Endothelial cell of umbilical vein (primary cell): Measurements from ENCODE around the genes GIMAP4 and NOS3.

GRCh38 chr7:150402140-150402567, 3.3 kb upstream of the ENSG00000284691 start:
- PRO-cap, result no peak
CAGE:
- cytosol, long polyA minus RNA, result no peak
- cytosol, long polyA plus RNA, result no peak
- long polyA plus RNA, result no peak
- nucleus, long polyA minus RNA, result no peak
- nucleus, long polyA plus RNA, result no peak

DNA sequence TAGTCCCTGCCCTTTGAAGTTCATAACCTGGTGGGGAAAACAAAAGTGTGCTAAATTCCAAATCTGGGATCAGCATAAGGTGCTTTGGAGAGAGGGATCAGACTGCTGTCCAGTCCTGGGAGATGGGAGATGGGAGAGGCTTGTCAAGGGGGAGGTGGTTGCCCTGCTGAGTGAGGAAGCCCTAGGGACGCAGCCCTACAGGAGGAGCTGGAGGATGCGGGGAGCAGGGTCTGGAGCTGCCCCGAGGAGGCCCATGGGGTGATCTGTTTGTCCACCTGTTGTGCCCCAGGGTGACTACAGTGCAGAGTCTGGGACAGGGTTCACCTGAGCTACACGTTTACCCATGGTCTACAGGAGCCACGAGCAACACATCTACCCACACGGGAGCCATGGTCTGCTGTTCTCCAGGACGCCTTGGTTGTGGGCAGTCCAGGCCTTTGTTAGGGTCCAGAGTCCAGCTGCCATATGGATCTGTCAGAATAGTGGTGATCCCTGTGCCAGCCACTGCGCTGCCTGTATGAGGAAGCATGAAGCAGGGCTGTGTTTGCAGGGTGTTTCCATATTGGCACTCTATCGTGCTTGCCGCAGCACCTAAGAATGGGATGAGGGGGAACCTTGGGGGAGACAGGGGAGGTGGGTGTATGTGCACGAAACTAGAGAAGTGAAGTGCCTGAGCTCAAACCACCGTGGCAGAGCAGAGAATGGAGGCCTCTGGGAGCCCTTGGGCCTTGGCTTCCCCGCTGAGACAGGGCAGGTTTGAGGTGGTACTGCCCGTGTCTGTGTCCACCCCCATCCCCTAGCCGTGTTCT, 2.7 kb upstream of the ENSG00000284691 start:
- PRO-cap, result no peak
CAGE:
- cytosol, long polyA minus RNA, result no peak
- cytosol, long polyA plus RNA, result no peak
- long polyA plus RNA, result no peak
- nucleus, long polyA minus RNA, result no peak
- nucleus, long polyA plus RNA, result no peak

DNA sequence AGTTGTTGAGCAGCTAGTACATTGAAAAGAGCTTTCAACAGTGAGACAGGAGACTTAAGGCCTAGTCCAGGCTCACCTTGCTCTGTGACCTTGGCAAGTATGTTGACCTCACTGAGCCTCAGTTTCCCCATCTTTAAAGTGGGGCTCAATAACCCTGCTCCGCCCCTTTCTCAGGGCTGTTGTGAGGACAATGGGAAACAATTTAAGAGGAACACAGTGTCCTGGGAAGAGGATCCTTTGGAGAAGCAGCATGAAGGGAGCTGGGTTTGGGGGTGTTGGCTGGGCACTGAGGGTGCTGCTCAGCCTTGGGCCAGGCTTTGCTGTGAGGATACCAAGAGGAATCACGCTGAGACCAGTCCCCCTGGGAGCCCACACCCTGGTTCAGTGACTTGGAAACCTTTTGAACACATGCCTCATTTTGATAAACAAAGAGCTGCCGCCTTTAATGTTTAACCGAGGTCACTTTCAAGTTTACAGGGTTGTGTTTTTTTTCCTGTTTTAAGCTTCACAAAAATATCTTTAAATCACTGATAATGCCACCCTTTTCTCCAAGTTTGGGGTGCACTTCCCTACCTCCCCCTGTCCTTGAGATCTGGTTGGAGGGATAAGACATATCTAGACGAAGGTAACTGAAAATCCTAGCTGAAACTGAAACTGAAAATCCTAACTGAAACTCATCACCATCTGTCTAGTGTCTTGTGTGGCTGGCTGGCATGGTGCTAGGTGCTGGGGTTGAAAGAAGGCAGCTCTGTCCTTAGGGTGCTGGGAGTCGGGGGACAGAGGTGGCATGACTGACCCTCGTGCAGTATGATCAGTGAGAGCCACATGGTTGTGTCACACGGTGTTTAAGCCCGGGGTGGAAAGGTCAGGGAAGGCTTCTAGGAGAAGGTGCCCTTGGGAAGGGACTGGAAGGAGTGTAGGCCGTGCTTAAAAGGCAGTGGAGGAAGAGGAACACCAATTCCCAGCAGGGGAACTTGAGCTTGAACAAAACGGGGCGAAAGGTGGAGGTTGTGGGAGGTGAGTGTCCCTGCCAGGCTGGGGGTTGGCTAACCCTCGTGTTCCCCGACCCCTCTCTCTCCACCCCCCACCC, 1.3 kb downstream of the ENSG00000284691 start:
- PRO-cap, result no peak
CAGE:
- cytosol, long polyA minus RNA, result no peak
- cytosol, long polyA plus RNA, result no peak
- long polyA plus RNA, result no peak
- nucleus, long polyA minus RNA, result no peak
- nucleus, long polyA plus RNA, result no peak

GRCh38 chr7:150479045-150479535, 28.7 kb downstream of the GIMAP8 start:
- PRO-cap, result no peak
CAGE:
- cytosol, long polyA minus RNA, result no peak
- cytosol, long polyA plus RNA, result no peak
- long polyA plus RNA, result no peak
- nucleus, long polyA minus RNA, result no peak
- nucleus, long polyA plus RNA, result no peak

DNA sequence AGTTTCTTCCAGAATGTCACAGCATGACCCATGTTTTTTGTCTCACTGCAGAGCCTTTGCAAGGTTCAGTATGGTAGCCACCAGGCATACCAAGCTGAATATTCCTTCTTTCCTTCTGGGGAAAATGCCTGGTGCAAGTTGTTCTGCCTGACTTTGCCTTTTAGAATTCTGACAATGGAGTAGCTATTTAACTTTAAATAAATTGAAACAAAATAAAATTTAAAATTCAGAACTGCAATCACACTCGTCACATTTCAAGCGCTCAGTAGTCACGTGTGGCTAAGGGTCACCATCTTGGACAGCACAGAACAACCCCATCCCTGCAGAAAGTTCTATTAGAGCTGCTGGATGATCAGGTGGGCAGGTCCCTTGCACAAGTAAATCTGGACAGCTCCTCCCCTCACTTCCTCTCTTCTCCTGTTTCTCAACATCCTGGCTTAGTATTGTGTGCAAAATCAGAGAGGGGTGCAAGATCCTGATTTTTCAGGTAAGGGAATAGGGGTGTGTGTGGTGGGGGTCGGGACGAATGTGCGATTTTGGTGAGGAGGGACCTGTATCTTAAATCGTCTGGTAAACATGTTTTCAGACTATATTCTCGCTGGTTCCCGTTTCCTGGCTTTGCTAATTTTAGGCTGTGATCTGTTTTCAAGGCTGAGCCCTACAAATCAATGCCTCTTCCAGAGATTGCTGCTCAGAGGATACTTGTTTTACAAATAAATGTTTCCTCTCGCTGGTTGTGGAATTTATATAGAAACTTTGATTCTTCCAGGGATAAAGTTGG, at the start of gene GIMAP4:
GIMAP4 (plus strand) TSS at position 440 of the 781 bp plus-strand sequence.
- PRO-cap, result unidirectional peak, plus-strand start at position 443 of the sequence
CAGE:
- cytosol, long polyA minus RNA, result start-site peak on the plus strand centred at position 445 of the sequence, 53 bp wide, 2,480 reads
- cytosol, long polyA plus RNA, result start-site peak on the plus strand centred at position 443 of the sequence, 57 bp wide, 4,842 and 4,097 reads in 2 replicates
- long polyA plus RNA, result start-site peak on the plus strand centred at position 445 of the sequence, 52 bp wide, 2,709 and 4,069 reads in 2 replicates
- nucleus, long polyA minus RNA, result start-site peak on the plus strand centred at position 455 of the sequence, 33 bp wide, 1,225 reads
- nucleus, long polyA plus RNA, result start-site peak on the plus strand centred at position 441 of the sequence, 60 bp wide, 1,207 and 2,023 reads in 2 replicates

DNA sequence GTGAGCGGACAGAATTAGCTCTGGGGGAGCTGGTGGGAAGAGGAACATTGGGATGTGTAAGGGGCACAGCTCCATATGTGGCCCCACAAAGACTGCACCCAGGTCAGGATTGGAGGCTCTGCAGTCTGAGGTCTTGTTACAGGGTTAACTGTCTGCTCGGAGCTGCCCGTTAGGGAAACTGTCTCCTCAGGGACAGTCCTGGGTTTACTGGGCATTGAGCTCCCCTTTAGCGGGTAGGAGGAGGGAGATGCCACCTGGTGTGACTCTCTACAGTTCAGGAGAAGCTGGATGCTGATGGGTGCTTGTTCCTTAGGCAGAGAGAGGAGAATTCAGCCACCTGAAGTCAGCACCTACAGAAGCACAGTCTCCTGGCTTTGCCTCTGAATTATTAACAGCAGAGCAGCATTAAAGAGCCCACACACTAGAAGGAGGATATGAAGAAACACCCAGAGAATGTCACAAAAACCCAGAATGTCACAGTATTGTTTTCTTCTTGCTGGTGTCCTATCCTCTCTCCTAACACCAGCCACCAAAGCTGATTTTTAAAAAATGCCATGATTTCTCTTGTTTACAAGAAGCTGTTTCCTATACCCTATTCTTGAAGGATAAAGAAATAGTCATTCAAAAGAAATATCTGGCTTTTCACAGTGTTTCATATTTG, 672 bp downstream of the GIMAP4 start:
- PRO-cap, result no peak
CAGE:
- cytosol, long polyA minus RNA, result no peak
- cytosol, long polyA plus RNA, result no peak
- long polyA plus RNA, result no peak
- nucleus, long polyA minus RNA, result no peak
- nucleus, long polyA plus RNA, result no peak

DNA sequence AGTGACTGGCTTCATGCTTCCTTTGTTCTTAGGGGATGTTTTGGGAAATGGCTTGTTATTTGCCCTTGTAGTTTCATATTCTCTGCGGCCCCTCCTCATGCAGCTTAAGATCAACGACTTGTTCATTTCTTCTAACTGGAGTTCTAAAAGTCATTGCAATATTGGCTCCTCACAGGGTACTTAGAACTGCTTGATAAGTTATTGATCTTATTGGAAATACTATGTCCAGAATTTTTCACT, 8.5 kb upstream of the GIMAP2 start:
- PRO-cap, result no peak
CAGE:
- cytosol, long polyA minus RNA, result no peak
- cytosol, long polyA plus RNA, result no peak
- long polyA plus RNA, result no peak
- nucleus, long polyA minus RNA, result no peak
- nucleus, long polyA plus RNA, result no peak

- PRO-cap, result no peak
CAGE:
- cytosol, long polyA minus RNA, result no peak
- cytosol, long polyA plus RNA, result no peak
- long polyA plus RNA, result no peak
- nucleus, long polyA minus RNA, result no peak
- nucleus, long polyA plus RNA, result no peak
Observed at GRCh38 chr7:150751633-150752088, 14.4 kb downstream of the GIMAP5 start.

GRCh38 chr7:150781872-150782422, 18.2 kb downstream of the TMEM176B start:
- PRO-cap, result no peak
CAGE:
- cytosol, long polyA minus RNA, result no peak
- cytosol, long polyA plus RNA, result no peak
- long polyA plus RNA, result no peak
- nucleus, long polyA minus RNA, result no peak
- nucleus, long polyA plus RNA, result no peak

DNA sequence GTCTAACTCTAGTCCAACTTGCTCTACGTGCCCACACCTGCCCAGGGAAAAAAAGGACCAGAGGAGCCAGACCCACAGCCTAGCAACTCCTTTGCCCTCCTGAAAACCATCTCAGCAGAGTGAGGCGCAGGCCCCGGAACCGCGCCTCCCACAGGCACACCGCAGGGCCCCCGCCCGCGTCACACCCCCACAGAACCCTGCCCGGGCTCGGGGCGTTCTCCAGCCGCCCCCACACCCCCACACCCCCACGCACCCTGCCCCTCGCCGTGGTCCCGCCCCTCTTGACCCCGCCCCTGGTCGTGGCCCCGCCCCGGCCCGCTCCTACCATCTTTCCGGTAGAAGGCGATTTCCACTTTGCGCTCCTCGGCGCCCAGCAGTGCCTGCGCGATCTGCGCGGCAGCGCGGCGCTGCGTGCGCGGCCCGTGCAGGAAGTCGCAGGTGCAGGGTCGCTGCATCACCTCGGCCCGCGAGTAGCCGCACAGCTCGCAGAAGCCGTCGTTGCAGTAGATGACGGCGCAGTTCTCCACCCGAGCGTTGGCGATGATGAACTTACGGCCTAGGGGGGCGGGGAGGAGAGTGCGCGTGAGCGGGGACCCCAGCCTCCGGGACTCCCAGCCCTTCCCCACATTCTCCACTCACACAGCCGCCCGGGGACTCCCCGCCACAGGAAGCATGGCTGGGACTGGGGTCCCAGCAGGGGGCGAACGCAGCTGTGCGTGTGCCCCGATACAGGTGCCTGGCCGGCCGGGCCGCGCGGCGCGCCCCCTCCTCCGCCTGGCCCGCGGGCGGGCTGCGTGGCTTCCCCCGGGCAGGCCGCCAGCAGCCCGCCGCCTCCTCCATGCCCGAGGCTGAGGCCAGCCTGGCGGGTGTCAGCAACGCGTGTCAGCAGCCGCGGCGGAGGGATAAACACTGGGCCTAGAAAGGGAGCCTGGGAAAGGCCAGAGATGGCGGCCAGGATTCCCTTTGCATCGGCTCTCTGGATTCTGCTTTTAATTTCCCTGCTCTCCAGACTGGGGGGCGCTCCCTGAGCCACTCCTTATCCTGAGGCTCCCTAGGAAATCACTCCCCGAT, 3.4 kb downstream of the KCNH2 start:
- PRO-cap, result no peak
CAGE:
- cytosol, long polyA minus RNA, result no peak
- cytosol, long polyA plus RNA, result no peak
- long polyA plus RNA, result no peak
- nucleus, long polyA minus RNA, result no peak
- nucleus, long polyA plus RNA, result no peak

GRCh38 chr7:150990524-150991391, at the start of gene NOS3:
Gene NOS3 (plus strand): TSS chr7:150991017.
- PRO-cap, result no peak
CAGE:
- cytosol, long polyA minus RNA, result no peak
- cytosol, long polyA plus RNA, result no peak
- long polyA plus RNA, result no peak
- nucleus, long polyA minus RNA, result no peak
- nucleus, long polyA plus RNA, result no peak

DNA sequence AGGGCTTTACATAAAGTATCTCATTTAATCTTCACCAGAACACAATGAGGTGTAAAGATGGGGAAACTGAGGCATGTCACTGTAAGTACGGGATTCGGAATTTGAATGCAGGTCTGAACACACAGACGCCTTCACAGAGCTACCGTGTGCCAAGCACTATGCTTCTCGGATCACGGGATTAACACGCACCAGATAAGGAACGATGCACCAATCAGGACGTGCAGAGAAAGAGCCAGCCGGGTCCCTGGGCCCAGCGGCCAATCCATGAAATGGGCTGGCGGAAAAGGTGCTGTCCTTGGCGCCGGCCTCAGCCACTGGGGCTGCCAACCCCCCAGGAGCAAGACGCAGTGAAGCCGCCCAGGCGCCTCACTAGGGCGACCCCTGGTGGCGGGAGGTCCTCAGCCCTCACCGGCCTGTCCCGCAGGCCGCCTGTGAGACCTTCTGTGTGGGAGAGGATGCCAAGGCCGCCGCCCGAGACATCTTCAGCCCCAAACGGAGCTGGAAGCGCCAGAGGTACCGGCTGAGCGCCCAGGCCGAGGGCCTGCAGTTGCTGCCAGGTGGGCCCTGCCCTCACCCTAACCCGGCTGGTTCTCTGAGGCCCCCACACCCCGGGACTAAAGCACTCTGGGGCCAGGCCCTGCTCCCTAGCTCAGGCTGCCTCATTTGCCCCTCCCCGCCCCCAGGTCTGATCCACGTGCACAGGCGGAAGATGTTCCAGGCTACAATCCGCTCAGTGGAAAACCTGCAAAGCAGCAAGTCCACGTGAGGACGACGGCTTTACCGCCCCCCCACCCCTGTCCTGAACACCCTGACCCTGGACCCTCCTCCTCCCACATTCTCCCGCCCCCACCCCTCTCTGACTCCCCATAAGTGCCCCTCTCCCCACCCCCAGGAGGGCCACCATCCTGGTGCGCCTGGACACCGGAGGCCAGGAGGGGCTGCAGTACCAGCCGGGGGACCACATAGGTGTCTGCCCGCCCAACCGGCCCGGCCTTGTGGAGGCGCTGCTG, 15.5 kb downstream of the ATG9B start:
- PRO-cap, result bidirectional peak, plus-strand start at position 408 of the sequence, minus-strand start at position 316 of the sequence
CAGE:
- cytosol, long polyA minus RNA, result no peak
- cytosol, long polyA plus RNA, result no peak
- long polyA plus RNA, result no peak
- nucleus, long polyA minus RNA, result no peak
- nucleus, long polyA plus RNA, result no peak

DNA sequence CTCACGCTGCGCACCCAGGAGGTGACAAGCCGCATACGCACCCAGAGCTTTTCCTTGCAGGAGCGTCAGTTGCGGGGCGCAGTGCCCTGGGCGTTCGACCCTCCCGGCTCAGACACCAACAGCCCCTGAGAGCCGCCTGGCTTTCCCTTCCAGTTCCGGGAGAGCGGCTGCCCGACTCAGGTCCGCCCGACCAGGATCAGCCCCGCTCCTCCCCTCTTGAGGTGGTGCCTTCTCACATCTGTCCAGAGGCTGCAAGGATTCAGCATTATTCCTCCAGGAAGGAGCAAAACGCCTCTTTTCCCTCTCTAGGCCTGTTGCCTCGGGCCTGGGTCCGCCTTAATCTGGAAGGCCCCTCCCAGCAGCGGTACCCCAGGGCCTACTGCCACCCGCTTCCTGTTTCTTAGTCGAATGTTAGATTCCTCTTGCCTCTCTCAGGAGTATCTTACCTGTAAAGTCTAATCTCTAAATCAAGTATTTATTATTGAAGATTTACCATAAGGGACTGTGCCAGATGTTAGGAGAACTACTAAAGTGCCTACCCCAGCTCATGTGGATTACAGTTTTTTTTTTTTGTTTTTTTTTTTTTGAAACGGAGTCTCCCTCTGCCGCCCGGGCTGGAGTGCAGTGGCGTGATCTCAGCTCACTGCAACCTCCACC, 10.1 kb downstream of the ATG9B start:
- PRO-cap, result no peak
CAGE:
- cytosol, long polyA minus RNA, result no peak
- cytosol, long polyA plus RNA, result start-site peak on the plus strand centred at position 449 of the sequence, 163 bp wide, 20 and 111 reads in 2 replicates
- long polyA plus RNA, result no peak
- nucleus, long polyA minus RNA, result no peak
- nucleus, long polyA plus RNA, result no peak

DNA sequence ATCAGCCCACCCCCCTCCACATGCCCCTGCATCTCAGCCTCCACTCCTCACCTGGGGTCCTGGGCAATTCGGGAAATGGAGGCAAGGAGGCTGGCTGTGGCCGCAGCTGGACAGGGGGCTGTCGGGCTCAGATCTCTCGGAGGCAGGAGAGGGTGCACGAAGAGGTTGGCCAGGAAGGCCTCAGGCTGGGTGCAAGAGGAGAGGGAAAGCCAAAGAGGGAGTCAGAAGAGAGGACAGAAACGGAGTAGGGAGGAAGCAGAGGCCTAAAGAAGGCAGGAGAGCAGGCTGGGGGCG, 7.7 kb downstream of the ATG9B start:
- PRO-cap, result no peak
CAGE:
- cytosol, long polyA minus RNA, result no peak
- cytosol, long polyA plus RNA, result no peak
- long polyA plus RNA, result no peak
- nucleus, long polyA minus RNA, result no peak
- nucleus, long polyA plus RNA, result no peak

- PRO-cap, result no peak
CAGE:
- cytosol, long polyA minus RNA, result no peak
- cytosol, long polyA plus RNA, result no peak
- long polyA plus RNA, result no peak
- nucleus, long polyA minus RNA, result no peak
- nucleus, long polyA plus RNA, result no peak
Observed at GRCh38 chr7:151018085-151019074, 5.9 kb downstream of the ATG9B start.

- PRO-cap, result no peak
CAGE:
- cytosol, long polyA minus RNA, result no peak
- cytosol, long polyA plus RNA, result no peak
- long polyA plus RNA, result no peak
- nucleus, long polyA minus RNA, result no peak
- nucleus, long polyA plus RNA, result no peak
Observed at GRCh38 chr7:151026550-151027038, 1.7 kb upstream of the ABCB8 start.

DNA sequence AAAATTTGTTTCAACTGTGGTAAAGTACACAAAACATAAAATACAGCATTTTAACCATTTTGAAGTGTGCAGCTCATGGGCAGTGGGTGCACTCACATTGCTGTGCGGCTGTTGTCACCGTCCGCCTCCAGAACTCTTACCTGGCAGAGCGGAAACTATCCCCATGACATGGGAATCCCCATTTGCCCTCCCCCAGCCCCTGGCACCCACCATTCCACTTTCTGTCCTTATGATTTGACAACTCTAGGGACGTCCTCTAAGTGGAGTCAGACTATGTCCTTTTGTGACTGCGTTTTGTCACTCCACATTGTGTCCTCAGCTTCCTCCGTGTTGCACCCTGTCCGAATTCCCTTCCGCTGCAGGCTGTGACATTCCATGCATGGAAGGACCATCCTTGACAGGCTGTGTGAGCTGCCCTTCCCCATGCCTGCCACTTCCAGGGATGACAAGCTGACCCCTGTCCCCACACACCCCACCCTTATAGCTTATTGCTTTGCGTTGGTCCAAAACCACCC, 8.7 kb downstream of the ABCB8 start:
- PRO-cap, result no peak
CAGE:
- cytosol, long polyA minus RNA, result no peak
- cytosol, long polyA plus RNA, result no peak
- long polyA plus RNA, result no peak
- nucleus, long polyA minus RNA, result no peak
- nucleus, long polyA plus RNA, result no peak

DNA sequence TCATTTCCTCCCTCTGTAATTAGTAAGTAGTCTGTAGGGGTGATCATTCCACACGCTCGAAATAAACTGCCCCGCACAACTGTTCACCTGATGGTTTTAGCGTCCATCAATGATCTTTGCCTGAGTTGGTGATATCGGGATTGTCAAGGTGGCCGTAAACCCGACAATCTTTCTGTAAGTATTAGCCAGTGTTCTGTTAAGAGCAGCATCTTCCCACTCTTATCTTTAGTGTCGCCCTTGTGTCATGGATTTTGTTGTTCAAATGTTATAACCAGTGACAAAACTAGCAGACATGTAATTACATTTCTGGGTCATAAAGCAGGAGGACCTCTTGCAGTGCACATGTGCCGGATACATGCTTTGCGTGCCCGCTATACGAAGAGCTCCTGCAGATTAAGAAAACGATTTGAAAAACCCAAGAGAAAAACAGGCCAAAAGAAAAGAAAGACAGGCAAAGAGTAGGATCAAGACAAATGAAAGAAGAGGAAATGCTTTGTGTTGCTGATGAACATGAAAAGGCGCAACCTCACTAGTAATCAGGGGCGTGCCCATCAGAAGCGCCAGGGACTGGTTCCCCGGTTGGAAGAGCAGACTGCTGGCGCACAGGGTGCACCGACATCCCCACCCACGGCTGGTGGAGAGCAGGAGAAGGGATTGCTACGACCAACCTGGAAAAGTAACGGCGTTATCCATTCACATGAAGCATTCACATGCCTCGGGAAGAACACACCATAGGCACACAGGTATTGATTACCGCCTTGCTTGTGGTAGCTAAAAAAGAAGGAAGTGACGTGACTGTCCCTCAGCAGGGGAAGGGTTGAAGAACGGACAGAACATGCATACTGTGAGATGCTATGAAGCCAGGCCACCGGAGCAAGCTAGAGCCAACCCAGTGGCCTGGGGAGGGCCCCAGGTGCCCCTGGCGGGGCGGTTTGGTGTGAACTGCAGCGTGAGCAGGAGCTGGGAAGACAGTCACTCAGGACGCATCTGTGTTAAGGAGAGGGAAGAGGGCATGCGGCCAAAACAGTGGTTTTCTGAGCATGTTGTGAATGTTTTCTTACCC, 18.1 kb downstream of the AGAP3 start:
- PRO-cap, result no peak
CAGE:
- cytosol, long polyA minus RNA, result no peak
- cytosol, long polyA plus RNA, result no peak
- long polyA plus RNA, result no peak
- nucleus, long polyA minus RNA, result no peak
- nucleus, long polyA plus RNA, result no peak

GRCh38 chr7:151134205-151134871, 33.2 kb downstream of the GBX1 start:
- PRO-cap, result no peak
CAGE:
- cytosol, long polyA minus RNA, result no peak
- cytosol, long polyA plus RNA, result no peak
- long polyA plus RNA, result no peak
- nucleus, long polyA minus RNA, result no peak
- nucleus, long polyA plus RNA, result no peak

DNA sequence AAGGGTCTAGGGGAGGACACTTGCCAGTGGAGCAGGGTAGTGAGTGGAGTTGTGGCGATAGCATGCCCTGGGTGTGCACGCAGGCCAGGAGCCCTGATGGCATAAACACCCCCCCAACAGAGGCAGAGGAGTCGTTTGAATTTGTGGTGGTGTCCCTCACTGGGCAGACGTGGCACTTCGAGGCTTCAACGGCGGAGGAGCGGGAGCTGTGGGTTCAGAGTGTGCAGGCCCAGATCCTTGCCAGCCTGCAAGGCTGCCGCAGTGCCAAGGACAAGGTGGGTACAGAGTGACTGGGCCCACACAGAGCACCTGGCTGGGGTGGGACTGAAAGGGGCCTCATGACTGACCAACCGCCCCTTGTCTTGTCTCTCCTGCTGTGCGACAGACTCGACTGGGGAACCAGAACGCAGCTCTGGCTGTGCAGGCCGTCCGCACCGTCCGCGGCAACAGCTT, 25.7 kb downstream of the GBX1 start:
- PRO-cap, result no peak
CAGE:
- cytosol, long polyA minus RNA, result no peak
- cytosol, long polyA plus RNA, result no peak
- long polyA plus RNA, result no peak
- nucleus, long polyA minus RNA, result no peak
- nucleus, long polyA plus RNA, result no peak